ENCODE results near the gene PLEKHA8.

- PRO-cap: bidirectional peak, plus-strand start at chr7:28686151, minus-strand start at chr7:28685987
These were observed 272.4 kb downstream of the TRIL start for GRCh38 chr7:28685505-28686437.

GRCh38 chr7:28695600-28695969 lies 262.5 kb downstream of the TRIL start:
- PRO-cap: no peak

DNA sequence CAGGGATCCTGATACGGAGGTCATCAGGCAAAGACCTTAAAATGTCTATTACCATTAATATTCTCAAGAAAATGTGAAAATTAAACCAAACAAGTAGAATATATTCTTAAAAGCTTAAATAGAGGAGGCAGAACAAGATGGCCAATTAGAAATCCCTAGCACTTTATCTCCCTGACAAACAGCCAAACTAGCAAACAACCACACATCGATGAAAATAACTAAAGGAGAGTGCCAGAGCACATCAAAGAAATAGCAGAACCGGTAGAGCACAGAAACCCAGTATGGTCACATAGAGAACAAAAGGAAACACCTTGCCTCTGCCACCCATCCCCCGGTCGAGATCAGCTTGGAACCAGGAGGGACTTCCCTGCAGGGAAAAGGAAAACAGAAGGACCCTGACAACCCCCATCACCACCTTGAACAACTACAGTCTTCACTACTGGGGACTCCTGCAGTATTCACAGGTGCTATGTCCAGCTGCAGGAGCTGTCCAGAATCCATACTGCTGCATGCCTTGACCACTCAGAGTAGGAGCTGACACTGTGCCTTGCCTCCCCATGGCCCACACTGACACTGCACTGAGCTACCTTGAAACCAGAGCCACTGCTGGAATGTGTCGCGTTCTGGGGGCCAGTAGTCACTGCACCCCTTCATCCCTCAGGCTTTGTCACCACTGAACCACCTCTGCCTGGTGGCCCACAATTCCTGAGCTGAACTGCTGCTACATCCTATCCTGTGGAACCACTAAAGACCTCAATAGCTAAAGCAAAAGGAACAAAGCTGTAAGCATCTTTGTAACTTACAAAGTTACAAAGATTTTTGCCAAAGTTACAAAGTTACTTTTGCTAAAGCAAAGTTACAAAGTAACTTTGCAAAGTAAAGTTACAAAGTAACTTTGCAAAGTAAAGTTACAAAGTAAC lies 66.9 kb downstream of the TRIL start:
- PRO-cap: no peak

DNA sequence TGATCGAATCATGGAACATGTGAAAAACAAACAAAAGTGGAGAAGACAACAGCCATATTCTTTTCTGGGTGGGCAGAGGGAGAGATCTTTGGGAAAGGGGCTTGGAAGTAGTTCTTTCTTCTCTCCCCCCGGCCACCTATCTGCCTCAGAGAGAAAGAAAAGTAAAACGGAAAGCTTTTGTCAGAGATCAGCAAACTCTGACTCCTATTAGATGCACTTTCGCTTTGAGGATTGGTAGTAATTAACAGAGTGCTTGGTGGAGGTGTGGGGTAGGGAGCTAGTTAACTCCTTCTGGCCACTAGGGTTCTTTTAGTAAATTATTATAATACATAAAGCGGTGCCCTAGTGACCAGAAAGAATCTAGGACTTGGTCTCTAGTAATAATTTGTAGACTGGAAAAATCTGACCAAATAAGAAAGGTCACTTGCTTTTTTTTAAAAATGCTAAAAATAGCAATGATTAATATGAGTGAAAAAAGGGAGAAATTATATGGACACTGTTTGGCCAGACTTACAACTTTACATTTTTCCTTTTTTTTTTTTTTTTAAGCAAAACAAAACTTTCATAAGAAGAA lies 54.6 kb downstream of the CPVL start:
- PRO-cap: unidirectional peak, minus-strand start at position 147 of the sequence

DNA sequence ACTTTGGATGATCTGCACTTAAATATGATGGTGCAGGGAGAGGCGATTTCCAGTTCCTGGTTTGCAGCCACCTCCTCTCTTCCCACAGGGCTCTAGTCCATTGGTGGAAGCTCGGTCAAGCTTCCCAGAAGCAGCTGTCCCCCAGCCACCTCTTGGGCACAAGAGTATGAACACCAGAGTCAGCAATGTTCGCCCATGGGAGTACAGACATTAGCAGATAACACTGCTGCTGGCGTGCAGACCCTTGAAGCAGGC lies 1.5 kb upstream of the CPVL start:
- PRO-cap: no peak

DNA sequence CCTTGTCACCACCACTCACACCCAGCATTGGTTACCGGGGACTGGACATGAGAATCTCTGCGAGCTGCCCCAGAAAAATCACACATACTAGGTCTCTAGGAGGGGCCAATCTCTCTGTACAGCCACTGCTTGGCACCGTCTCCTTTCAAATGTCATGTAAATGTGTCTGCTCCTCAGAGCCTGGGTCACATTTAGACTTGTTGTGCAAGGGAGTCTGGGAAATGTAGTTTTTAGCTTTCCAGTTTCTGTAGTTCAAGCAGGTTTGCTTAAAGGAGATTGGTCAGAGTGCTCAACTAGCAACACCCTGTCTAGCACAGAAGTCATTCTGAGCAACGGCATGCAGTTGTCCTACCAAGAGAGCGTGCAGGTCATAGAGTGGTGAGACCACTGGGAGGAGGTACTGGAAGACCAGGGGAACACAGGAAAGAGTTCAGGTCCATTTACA lies 60.1 kb downstream of the CHN2 start:
- PRO-cap: no peak

GRCh38 chr7:29265082-29265557 lies 70.5 kb downstream of the CHN2 start:
- PRO-cap: no peak

DNA sequence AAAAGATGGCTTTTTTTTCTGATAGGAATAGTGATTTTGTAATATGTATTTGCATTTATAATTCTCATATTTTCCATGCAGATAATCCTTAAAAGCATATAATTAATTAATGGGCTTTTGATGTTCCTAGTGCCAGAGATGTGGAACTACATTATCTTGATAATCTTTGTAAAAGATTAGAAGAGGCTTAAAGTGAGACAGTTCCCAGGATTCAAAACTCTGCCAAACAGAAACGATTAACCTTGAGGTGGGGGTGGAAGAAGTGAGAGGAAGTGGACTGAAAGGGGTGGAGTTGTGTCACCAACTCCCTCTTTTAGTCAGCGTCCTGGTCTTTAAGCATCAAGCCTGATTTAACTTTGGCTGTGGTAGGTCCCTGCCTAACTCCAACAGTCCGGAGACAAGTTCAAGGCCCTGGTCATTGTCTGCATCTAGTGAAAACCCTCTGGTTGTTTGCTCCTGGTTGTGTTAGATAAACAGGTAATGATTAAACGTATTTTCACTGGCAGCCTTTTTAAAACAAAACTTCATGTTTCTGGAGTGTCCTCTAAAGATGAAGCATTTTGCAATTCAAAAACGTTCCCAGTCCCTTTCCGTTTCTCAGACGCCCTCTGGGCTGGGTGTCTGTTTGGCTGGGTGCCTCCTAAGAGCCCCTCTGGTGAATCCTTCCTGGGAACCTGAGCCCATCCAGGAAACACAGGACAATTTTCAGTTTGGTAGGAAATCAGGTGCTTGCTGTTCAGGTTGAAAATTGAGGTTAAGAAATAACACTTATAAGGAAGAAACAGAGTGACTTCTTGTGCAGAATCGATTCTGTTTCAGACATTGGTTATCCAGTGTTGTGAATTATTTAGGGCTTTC lies 76.5 kb downstream of the CHN2 start:
- PRO-cap: no peak

DNA sequence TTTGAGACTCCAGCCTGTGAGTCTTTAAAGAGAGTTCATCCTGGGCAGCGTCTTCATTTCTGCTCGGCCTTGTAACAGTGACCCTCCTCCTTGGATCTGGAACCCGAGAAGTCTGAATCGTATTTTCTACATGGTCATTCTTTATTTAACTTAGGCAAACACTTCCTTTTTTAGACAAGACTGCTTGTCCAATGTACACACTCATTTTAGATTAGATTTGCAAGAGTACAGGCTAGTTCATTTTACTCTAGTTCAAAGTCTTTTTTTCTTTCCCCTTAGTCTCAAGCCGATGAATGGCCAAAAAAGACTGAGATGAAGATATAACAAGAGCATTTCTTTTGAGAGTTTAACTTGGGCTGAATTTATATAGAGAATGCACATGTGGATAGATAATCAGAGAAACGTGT lies 133.5 kb downstream of the CHN2 start:
- PRO-cap: no peak

DNA sequence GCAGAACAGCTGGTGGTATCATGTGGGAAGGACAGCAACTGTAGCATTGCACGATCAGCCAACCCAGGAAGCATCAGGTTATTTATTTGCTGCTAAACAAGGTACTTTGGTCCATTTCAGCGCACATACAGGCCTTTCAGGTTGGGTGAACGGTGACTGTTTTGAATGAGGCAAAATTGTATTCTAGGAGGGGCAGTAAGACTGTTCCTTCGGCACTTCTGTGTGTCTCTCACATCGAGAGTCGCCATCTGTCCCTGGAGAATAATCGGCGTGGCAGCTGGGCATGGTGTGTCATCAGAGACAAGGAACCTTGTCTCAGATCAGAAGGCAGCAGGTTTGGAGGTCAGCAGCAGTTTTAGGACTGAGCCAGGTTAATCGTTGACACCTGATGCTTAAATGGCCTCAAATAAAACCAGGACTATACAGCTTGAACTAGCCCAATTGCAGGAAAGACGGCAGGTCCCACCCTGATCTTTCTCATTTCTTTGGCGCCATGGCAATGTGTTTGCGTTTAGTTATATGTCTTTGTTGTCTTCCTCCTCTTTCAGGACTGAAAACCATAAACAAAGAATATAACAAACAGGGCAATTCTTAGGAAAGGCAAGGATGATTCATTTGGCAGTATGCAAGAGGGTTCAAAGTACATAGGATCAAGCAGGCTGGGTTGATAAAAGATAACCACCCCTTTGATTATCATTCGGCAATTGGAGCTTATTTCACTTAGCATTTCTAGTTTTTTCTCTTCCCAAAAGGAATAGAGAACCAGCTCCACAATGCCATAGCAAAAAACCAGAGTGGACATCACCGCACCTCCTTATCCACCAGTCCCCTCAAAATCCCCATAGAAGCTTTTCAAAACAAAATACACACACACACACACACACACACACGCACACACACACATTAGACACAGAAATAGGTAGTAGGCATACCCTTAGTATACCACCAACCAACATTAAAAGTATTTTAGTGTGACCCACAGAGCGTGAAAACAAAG lies 91.9 kb upstream of the PRR15 start:
- PRO-cap: no peak

- PRO-cap: no peak
These were observed 75.5 kb upstream of the PRR15 start for GRCh38 chr7:29488170-29488509.

DNA sequence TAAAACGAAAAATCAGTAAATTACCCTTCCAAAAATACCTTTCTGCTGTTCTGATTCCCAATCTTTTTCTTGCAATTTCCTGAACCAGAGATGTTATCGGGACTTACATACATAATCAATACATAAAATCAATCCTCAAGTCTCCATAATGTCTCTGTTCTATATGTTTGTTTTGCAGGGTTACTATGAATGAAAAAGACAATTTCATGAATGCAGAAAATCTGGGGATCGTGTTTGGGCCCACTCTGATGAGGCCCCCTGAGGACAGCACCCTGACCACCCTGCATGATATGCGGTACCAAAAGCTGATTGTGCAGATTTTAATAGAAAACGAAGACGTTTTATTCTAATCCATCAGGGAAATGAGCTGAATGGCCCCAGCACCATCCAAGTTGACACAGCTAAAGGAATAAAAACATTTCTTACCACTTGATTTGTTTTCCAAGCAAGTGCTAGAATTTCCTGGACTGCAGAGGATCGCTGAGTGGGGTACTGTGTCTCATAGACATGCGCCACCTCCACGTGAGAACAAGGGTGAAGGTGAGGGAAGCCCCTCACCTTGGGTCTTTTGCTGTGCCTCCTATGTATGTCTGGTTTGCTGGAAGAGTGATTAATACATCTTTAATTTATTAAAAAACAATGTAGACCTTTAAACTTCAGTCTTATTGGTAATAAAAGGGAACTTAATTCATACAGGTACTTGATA lies 51.1 kb upstream of the PRR15 start:
- PRO-cap: no peak

DNA sequence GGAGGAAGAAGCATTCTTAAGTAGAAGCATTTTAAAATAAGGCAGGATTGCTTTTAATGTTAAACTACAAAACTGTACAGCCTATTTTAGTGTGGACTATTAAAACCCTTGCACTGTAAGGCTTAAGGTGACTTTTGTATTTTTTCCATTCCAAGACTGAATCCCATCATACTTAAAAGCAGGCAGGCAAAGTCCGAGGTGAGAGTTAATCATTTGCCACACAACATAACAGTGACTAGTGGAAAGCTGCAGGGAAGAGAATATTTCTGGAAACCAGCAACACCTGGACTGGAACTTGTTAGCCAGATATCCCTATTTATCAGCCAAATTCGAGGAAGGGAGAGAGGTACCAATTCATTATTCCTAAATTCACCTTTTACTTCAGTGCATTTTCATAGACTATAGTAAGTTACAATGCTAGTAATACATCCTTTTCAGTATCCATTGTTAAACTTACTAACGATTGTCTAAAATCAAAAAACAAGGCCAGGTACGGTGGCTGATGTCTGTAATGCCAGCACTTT lies 3.6 kb downstream of the PRR15 start:
- PRO-cap: no peak

DNA sequence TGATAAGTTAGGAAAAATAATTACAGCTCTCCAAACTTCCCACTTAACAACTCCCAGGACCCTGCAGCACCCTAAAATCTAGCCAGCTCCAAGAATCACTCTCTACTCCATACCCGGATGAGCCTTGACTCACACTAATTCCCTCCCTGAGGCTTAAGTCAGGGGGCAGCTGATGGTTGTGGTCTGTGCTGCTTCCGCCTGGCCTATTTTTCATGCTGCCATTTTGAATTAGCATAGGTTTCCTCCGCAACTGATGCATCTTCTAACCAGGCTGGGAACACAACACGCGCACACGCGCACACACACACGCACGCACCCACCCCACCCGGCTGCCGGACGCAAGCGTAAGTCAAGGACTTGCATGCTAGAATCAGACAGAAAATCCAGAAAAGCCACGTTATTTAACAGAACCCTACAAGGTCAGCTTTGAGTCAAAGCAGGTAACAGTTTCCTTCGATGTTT lies 1.2 kb downstream of the SCRN1 start:
- PRO-cap: no peak

- PRO-cap: bidirectional peak, plus-strand start at chr7:30028395, minus-strand start at chr7:30028242
These were observed at the start of gene PLEKHA8 for GRCh38 chr7:30028119-30029015. PLEKHA8 (plus strand) TSS chr7:30028412.

- PRO-cap: no peak
These were observed 864 bp downstream of the PLEKHA8 start for GRCh38 chr7:30029016-30029535.

DNA sequence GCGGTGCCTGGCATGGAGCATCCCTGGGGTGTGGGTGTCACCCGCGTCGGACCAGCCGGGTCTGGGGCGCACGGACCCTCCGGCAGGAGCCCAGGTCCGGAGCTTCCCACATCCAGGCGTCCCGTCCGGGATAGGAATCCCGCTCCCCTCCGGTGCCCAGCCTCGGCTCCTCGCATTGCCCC lies 733 bp downstream of the MTURN start:
- PRO-cap: no peak

DNA sequence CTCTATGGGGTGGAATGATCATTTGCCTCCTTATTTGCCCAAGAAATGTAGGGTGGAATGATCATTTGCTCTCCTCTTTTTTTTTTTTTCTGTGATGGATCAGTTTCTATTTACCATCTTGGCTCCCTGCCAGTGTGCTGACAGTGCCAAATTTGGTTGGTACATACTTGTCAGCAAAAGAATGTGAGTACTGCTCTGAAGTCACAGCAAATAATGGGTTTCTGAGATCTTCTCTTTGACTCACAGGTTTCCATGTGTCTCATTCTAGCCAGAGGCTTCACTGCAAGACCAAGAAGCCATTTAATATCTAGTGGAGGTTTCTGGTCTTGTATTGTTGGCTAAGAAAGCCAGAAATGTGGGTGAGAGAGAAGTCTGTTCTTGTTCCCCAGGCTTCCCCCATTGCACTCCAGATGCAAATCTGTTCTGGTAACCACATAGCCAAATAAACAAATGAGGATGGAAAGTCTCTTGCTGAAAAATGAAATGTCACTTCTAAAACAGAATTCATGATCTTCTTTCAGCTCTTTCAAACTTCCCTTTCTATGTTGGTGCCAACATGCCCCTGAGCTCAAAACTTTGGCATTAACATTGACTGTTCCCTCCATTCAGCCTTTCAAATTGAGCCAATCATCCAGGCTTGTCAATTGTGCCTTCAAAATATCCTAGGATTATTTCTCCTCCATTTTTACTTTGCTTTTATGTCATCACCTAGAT lies 45.3 kb upstream of the ZNRF2 start:
- PRO-cap: no peak

DNA sequence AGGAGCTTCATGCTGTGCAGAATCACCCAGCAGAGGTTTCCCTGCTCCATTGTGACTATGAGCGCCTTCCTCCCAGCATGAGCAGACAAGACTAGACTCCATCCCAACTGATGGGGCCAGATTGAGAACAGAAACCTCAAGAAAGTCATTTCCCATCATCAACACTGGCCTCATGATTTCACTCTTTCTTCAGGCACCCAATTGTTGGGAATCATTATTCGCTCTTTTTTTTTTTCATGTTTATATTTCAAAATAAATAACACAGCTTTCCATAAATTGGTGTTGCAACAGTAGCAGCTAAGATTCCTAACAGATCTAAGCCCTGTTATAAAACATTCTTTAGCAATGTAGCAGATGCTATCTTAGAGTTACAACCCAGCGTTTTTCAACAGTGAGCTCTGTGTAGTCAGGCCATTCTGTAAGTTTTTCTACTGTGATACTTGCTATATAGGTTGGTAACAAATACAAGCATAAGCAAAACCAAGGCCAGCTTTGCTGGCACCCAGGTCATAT lies 13.1 kb downstream of the NOD1 start:
- PRO-cap: unidirectional peak, minus-strand start at position 59 of the sequence

- PRO-cap: no peak
These were observed 4.2 kb downstream of the GGCT start for GRCh38 chr7:30500444-30500803.